A375 (cell line): ENCODE data around the gene MPPED2.

- RAMPAGE, long total RNA: no peak
Observed at GRCh38 chr11:28227274-28227853, 119.2 kb downstream of the METTL15 start.

DNA sequence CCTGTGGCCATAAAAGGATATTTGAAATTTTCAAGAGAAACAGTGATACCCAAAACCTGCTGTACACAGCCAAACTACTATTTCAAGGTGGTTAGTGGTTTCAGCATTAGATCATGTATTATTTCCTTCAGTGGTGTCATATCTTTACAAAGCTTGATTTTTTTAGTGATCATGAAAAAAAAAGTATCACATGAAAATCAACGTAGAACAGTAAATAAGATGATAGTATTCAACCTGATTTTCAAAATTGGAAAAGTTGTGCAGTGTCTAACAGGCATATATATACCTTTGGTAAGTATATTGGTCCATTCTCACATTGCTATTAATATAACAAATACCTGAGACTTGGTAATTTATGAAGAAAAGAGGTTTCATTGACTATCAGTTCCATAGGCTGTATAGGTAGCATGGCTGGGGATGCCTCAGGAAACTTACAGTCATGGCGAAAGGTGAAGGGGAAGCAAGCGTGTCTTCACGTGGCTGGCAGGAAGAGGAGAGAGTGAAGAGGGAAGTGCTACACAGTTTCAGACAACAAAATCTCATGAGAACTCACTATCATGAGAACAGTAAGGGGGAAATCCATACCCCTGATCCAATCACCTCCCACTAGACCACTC, 137.2 kb downstream of the METTL15 start:
- RAMPAGE, long total RNA: no peak

GRCh38 chr11:28701933-28702936, 594.0 kb downstream of the METTL15 start:
- RAMPAGE, long total RNA: no peak

GRCh38 chr11:29204833-29205050, 812.1 kb downstream of the KCNA4 start:
- RAMPAGE, long total RNA: no peak

- RAMPAGE, long total RNA: no peak
Observed at GRCh38 chr11:30584961-30585709, 1.0 kb downstream of the MPPED2 start.

GRCh38 chr11:30586182-30587047, at the start of gene MPPED2:
TSS of gene MPPED2 (minus strand) at chr11:30586353.
- RAMPAGE, long total RNA: no peak

DNA sequence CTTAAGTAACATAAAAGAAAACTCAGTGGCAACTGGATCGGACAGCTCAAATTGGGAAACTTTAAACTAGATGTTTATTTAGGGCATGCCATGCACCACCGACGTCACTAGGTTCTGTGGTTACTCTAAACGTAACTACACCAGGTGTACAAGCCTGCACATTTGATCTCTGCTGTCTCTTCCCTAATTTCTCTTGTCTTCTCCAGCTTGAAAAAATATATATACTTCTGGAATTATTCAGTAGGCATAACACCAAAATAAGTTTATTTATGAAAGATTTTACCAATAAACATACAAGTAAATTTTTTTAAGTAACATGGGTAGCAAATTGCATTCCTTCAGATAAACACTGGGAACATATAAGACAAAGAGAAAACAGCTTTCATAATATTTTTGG, 378.1 kb downstream of the DCDC1 start:
- RAMPAGE, long total RNA: no peak

DNA sequence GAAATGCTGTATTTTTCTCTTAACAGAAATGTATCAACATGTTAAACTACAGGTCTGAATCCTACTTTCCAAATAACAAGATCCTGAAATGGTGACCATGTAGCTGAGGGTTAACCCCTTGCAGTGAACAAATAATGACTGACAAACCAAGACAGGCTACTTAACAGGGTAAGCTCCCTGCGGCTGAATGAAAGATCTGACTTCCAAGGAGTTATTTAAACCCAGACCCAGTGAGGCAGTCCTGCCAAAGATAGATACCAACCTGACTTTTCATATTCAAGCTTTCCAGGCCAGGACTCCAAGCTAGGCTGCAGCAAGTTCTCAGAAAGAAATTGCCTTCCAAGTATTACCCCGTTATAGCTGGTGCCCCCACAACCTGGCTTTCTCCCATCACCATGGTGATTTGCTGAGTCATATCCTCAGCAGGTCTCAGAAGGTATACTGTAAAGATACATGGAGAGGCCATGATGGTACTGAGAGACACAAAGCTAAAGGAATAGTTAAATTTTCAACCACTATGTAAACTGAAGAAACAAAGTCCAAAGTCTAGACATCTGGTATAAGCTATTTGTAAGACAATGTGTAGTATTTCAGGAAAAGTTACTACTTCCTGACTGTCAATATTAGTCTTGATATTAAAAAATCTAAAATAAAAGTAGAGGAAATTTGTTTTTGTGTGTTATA, 377.2 kb downstream of the DCDC1 start:
- RAMPAGE, long total RNA: no peak

DNA sequence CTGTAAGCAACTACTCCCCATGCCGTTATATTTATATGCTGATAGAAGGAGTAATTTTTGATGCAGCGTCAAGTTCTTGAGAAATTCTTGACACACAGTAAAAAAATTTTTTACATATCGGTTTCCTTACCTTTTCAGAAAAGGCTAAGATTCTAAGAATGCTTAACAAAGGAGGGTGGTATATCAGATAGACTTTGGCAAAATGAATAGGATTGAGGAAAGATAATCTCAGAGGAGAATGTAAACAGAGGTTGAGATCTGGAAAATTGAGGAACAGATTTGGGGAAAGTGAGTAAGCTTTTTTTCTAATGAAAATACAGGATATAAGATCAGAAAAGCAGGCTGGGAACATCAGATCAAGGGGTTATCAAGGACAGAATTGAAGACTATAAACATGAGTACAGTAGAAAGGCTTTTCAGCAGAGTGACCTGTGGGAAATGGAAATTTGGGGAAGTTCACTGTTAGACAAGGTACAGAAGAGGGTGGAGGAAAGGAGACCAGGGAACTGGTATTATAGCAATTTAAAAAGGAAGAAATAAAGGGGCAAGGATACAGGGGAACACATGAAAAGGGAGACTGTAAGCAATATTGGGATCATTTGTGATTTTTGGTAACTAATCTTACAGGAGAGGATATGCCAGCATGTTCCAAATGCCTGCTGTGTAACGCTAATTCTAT, 85.1 kb downstream of the PAX6 start:
- RAMPAGE, long total RNA: no peak

GRCh38 chr11:31798547-31798907, 12.6 kb downstream of the PAX6 start:
- RAMPAGE, long total RNA: no peak

GRCh38 chr11:32434294-32435136, 824 bp downstream of the WT1 start:
- RAMPAGE, long total RNA: no peak

- RAMPAGE, long total RNA: no peak
Observed at GRCh38 chr11:32589420-32589844, 5.8 kb downstream of the EIF3M start.

DNA sequence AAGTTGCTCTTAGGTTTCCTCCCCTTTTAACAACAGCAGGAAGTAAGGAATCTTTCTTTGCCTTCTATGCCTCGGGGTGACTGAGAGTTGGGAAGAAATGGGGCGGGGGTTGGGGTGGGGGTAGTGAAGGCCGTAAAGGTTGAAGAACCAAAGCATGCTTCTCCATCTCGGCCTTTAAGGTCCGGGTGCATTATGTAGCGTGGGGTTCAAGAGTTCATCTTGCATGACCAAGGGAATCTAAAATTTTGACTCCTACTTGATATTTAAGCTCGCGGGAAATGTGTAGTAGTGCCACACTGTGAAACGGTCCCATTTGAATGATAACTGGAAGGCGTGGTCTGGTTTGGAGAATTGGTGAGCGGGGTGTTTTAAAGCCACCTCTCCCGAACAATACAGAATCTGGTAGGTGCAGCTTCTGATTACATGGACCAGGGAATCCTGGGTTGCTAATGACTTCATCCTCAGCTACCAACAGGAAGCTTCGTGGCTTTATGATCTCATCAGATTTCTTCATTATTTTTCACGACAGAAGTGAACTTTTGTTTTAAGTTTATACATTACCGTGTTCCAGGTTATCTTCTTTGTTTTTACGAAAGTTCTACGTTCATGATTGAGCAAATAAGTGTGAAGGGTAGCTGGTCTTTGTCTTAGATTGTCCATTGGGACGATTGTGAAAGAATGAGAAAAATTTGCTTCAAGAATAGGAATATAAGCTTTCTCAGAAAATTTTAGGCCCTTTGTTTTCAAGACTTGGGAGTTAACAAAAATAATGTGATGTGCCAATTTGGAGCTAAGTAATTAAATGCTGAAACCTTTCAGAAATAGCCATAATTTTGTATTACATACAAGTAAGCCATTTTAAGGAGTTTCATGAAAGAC, 1.6 kb downstream of the QSER1 start:
- RAMPAGE, long total RNA: no peak

DNA sequence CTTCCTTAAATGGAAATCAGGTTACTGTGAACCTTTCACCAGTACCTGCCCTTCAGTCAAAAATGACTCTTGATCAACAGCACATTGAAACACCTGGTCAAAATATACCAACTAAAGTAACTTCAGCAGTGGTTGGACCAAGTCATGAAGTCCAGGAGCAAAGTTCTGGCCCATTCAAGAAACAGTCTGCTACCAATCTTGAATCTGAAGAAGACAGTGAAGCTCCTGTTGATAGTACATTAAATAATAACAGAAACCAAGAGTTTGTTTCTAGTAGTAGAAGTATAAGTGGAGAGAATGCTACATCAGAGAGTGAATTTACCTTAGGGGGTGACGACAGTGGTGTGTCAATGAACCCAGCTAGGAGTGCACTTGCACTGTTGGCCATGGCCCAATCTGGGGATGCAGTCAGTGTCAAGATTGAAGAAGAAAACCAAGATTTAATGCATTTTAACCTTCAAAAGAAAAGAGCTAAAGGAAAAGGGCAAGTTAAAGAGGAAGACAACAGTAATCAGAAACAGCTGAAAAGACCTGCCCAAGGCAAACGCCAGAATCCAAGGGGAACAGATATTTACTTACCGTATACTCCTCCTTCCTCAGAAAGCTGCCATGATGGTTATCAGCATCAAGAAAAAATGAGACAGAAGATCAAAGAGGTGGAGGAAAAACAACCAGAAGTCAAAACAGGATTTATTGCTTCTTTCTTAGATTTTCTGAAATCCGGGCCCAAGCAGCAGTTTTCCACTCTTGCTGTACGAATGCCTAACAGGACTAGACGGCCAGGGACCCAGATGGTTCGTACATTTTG, 42.0 kb downstream of the QSER1 start:
- RAMPAGE, long total RNA: no peak

- RAMPAGE, long total RNA: no peak
Observed at GRCh38 chr11:33161813-33162132, 493 bp upstream of the CSTF3 start.

GRCh38 chr11:33618337-33618603, 82.4 kb downstream of the C11orf91 start:
- RAMPAGE, long total RNA: no peak

DNA sequence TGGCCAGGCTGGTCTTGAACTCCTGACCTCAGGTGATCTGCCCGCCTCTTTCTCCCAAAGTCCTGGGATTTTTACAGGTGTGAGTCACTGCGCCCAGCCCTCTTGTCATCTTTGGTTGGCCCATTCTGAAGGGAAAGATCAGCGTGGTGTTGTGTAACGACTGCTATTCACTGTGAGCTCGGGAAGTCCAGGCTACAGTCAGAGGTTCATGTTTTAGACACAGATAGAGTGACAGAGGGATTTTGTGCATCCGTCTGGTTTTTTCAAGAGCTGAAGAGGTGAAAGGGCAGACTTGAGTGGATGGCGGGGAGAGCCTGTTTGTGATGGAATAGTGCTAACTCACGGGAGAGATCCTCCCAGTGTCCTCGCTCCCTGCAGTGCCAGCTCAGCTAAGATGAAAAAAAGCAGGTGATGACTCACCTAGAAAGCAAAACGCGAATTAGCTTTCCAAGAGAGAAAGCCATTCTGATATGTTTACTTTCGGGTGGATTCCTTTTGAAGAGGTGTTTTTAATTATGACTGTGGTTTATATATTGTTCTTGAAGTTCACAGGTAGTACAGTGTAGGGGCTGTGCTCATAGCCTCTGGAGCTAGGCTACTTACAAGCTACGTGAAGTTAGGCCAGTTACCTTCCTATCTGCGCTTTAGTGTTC, 67.3 kb downstream of the C11orf91 start:
- RAMPAGE, long total RNA: no peak

GRCh38 chr11:33713349-33713640, 12.7 kb upstream of the C11orf91 start:
- RAMPAGE, long total RNA: no peak

GRCh38 chr11:33774764-33775198, 461 bp upstream of the FBXO3 start:
- RAMPAGE, long total RNA: no peak

- RAMPAGE, long total RNA: no peak
Observed at GRCh38 chr11:33881697-33882466, 10.0 kb downstream of the LMO2 start.